Gastroesophageal sphincter (tissue), 4 donors: ENCODE data around the genes HCAR2 and DENR.

DNA sequence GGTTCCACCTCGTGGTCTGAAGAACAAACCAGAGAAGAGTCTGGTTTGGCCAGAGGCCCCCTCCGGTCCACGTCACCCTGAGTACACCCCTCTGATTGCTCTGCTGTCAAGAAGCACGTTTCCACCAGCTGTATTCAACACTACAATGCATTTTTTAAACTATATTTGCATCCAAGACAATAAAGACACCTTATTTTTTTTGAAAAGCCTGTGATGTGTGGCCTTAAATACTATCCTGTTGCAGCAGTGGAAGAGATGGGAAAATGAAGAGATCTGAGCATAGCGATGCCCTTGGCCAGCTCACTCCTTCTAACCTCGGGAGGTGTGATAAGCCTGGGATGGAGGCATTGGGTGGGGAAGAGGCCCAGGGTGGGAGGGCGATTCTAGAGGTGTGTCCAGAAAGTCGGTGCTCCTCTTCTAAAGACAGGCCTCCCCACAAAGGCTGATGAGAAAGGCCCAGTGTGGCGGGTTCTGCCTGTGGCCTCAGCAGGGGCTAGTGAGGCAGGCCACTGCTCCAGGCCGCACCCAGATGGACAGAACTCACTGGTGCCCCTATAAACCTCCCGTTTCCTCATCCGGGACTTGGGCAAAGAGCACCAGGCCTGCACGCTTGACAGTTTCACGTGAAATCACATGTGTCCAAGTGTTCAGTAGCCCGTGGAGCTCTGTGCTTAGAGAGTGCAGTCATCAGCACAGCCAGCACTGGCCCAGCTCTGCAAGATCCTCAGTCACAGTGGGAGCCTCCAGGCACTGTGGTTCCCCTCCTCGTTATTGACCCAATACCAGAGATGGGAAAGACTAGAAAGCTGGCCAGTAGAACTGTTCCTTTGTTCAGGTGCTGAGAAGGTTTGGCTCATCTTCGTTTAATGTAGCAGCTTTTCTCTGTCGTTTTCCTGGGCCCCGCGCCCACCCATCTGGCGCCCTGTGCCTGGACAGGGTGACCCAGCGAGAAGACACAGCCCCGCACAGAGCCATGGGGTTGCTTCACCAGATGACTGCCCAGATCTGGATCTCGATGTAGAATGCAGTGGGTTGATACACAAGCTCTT, 26.6 kb downstream of the IL31 start:
- PRO-cap = unidirectional peak, plus-strand start at position 236 of the sequence
- RAMPAGE, long total RNA, 4 experiments = no peak in any of the 4 experiments

GRCh38 chr12:122226973-122227824, 1.3 kb upstream of the DIABLO start:
- PRO-cap = no peak
- RAMPAGE, long total RNA, 4 experiments = no peak in any of the 4 experiments

GRCh38 chr12:122279277-122279691, 13.0 kb upstream of the VPS33A start:
- PRO-cap = no peak
- RAMPAGE, long total RNA, 4 experiments = no peak in any of the 4 experiments

- PRO-cap = no peak
- RAMPAGE, long total RNA, 4 experiments = no peak in any of the 4 experiments
Measured at GRCh38 chr12:122389552-122389814, 33.0 kb downstream of the CLIP1 start.

DNA sequence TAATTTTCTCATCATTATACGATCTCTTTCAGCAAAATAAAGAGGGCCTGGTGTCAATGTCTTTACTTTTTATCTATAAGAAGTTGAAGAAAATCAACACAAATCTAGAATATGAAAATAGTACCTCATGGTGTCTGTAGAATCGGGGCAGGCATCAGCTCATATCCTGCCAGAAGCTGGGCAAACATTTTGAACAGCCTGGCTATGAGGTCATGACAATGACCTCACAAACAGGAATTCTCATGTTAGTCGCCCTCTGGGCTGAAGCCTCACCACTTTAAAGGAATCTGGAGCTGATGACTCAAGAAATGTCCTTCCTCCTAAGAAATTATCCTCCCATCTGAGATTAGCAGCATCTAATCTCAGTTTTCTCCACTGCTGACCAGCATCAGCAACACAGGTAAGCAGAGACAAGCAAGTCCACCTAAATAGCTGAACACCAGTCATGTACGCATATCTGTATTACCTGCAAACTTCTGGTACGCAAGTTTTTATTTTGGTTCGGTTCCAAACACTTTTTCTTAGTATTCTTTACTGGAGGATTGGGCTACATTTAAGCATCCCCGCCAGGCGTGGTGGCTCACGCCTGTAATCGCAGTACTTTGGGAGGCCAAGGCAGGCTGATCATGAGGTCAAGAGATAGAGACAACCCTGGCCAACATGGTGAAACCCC, 27.1 kb downstream of the CLIP1 start:
- PRO-cap = no peak
- RAMPAGE, long total RNA, 4 experiments = no peak in any of the 4 experiments

DNA sequence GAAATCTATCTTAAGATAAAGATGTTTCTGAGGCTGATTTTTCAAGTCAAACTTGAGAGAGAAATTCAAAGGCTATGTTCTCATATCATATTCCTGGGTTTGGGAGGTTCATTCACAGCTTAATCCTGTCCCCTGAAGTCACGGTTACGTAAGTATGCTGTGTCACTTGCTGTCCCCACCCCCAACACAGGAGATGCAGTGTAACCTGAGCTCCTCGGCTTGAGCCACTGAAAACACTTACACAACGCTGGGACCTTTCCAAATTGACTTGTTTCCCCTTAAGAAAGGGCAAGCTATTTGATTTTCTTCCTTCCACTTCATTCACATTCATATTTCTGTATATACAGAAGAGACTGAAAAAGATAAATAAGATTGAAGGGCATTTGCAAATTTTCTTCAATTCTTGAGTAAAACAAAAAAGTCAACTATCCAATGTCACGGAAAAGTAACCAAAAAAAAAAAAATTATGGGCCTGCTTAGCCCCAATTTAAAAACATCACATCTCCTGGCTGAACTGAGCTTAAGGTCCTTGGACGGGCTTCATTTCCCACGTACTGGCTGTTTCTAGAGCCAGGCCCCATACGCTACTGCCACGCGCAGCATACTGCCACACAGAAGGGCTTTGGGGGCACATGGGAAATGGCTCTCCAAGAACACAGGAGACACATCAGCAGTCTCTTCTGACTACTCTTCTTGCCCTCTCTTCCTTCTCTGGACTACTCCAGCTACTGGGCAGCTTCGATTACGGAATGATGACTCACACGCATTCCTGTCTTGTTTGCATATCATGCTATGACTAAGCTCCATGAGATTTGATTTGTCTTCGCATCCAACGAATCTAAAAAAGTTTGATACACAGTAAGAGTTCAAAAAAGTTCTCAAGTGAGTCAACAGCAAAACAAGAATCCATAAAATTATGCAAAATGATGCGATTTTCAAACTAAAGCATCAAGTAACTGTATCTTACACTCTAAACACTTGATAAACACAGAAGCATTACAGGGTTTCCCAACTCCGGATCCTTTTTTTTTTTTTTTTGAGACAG, 22.3 kb downstream of the CLIP1 start:
- PRO-cap = unidirectional peak, minus-strand start at position 101 of the sequence; unidirectional peak, minus-strand start at position 713 of the sequence
- RAMPAGE, long total RNA, 4 experiments = no peak in any of the 4 experiments

DNA sequence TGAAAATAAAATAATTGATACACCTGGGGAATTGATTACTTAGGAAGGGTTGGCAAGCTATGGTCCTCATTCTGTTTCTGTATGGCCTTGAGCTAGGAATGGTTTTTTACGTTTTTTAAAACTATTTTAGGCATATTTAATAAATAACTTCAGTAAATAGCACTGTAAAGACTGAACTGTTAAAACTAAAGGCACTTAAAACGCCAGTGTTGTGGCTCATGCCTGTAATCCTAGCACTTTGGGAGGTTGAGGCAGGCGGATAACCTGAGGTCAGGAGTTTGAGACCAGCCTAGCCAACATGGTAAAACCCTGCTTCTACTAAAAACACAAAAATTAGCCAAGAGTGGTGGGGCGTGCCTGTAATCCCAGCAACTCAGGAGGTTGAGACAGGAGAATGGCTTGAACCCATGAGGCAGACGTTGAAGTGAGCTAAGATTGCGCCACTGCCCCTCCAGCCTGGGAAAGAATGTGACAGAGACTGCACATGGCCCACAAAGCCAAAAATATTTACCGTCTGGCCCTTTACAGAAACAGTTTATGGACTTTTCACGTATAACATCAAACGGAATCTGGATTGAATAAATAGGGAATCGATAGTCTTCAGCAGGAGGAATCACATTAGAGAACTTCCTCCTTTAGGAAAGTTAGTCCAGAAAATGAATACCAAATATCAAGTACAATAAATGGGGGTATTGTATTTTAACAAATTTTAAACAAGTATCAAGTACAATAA, 3.5 kb downstream of the RSRC2 start:
- PRO-cap = no peak
- RAMPAGE, long total RNA, 4 experiments = no peak in any of the 4 experiments

GRCh38 chr12:122602960-122603369, 75.9 kb downstream of the KNTC1 start:
- PRO-cap = no peak
- RAMPAGE, long total RNA, 4 experiments = no peak in any of the 4 experiments

- PRO-cap = no peak
- RAMPAGE, long total RNA, 4 experiments = no peak in any of the 4 experiments
Measured at GRCh38 chr12:122659578-122660033, 43.6 kb downstream of the HCAR2 start.

- PRO-cap = no peak
- RAMPAGE, long total RNA, 4 experiments = no peak in any of the 4 experiments
Measured at GRCh38 chr12:122702761-122703750, at the start of gene HCAR2. Gene HCAR2, minus strand, starts transcription at chr12:122703357.

DNA sequence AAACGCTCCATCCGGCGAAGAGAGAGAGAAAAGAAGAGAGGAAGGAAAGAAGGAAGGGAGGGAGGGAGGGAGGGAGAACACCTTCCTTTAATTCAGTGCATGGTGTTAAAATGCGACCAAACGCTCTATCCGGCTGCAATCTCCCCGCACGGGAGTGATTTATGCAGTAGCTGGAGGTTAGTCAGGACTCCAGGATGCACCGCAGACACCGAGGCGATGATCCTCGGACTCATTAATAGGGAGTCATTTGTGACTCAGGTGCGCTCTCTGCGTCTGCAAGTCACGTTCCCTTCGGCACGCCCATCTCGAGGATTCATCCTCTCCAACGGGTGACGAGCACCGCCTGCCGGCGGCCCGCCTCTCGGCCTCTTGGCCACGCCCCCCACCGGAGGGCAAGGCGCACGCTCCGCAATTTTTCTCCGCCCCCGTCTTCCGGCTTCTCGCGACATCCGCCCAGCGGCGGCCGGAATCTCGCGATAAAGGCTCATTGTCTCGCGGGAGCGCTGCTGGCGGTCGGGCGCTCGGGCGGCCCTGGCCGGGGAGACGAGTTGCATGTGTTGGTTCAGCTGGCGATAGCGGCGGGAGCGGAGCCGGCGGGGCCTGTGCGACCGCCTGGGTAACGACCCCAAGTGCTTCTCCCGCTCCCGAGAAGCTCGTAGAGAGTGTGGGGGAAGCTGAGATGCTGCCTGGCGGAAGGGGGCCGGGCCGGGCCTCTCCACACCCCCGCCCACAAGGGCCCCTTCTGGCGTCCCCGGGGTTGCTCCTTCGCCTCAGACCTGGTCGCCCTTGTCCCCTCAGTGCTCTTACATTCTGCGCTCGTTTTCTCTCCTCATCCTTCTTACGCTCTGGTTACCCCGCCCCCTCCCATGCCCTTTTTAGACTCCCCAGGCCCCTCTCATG, at the start of gene DENR:
Gene DENR, plus strand, starts transcription at position 490 of the 900 bp plus-strand sequence.
- PRO-cap = bidirectional peak, plus-strand start at position 490 of the sequence, minus-strand start at position 207 of the sequence
- RAMPAGE, long total RNA, 4 experiments = start-site peak on the plus strand in 4 of 4 experiments, centred at positions 522 to 536 of the sequence, 116 to 1,900 reads per replicate

DNA sequence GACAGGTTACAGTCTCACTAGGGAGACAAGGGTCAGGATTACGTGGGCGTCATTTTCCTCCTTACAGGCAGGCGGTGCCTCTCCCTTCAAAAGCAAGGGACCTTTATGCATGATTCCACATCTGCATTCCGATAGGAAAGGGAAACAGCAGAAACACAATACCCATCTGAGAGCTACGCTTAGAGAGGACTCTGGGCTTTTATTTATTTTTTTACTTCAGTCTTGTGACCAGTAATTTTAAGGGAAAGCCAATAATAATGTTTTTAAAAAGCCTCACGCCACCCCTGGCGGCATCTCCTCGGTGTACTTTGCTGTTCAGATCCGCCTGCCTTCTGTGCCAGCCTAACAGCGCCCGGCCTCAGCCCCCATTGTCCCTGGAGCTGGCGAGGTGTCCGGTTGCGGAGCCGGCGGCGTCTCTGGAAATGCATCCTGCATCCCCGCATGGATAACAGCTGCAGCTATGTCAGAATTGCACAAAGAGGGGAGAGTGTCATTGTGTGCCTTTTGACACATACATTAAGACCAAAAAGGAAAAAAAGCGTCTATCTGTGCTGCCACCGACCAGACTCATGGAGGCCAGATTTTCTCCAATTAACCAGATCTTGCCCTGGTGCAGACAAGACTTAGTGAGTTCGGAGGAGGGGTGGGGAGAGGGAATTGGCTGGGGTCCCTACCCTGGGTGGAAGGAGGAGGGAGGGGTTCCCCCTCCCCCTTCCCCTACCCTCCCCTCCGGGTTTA, 707 bp upstream of the HIP1R start:
- PRO-cap = unidirectional peak, plus-strand start at position 118 of the sequence; unidirectional peak, plus-strand start at position 368 of the sequence
- RAMPAGE, long total RNA, 4 experiments = no peak in any of the 4 experiments

GRCh38 chr12:122851835-122852303, 16.6 kb downstream of the HIP1R start:
- PRO-cap = unidirectional peak, minus-strand start at chr12:122851989
- RAMPAGE, long total RNA, 4 experiments = no peak in any of the 4 experiments

DNA sequence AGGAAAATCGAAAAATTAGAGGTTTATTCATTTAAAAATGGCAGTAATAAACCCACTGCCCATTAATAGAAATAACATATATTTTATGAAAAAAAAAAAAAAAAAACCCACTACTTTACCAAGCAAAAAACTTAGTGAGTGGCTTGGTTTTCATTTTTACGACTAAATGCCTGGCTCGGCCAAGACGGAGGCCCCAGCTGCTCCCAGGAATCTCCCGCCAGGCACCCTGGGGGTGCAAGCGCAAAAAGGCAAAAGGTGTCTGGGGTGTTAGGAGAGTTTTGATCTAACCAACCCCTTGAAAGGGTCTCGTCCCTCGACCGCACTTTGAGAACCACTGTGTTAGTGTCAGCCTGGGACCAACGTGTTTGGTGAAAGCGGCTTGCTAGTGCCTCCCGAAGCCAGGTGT, 19.0 kb downstream of the HIP1R start:
- PRO-cap = no peak
- RAMPAGE, long total RNA, 4 experiments = no peak in any of the 4 experiments

DNA sequence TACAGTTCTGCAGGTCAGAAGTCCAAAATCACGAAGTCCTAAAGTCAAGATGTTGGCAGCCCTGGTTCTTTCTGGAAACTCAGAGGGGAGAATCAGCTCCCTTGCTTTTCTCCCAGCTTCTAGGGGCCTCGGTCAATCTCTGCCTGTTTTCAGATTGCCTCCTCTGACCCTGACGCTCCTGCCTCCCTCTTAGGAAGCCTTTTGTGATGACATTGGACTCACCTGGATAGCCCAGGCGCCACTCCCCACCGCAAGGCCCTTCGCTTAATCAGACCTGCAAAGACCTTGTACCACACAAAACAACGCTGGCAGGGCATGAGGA, 7.6 kb upstream of the VPS37B start:
- PRO-cap = no peak
- RAMPAGE, long total RNA, 4 experiments = no peak in any of the 4 experiments

DNA sequence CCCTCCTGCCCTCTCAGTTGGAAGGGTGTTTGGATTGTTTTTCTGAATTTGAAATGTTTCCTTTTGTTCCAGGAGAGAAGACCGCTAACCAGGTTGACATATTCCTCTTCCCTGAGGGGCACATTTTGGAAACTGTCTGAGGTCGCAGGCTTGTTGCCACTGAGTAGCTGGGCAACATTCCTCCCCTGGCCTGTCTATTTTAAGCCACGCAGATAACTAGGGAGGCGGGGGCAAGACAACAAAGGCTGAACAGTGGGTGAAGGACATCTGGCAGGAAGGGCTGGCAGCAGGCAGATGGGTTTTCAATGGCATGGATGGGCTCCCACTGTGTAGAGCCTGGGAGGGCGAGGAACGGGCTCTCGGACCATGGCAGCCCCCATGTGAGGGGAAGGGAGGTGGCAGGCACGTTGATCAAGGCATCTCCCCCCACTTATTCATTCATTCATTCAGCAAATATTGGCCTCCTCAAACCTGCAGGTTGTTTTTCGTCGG, 14.0 kb upstream of the VPS37B start:
- PRO-cap = no peak
- RAMPAGE, long total RNA, 4 experiments = no peak in any of the 4 experiments

GRCh38 chr12:122969646-122970198, 3.5 kb upstream of the ABCB9 start:
- PRO-cap = no peak
- RAMPAGE, long total RNA, 4 experiments = no peak in any of the 4 experiments

DNA sequence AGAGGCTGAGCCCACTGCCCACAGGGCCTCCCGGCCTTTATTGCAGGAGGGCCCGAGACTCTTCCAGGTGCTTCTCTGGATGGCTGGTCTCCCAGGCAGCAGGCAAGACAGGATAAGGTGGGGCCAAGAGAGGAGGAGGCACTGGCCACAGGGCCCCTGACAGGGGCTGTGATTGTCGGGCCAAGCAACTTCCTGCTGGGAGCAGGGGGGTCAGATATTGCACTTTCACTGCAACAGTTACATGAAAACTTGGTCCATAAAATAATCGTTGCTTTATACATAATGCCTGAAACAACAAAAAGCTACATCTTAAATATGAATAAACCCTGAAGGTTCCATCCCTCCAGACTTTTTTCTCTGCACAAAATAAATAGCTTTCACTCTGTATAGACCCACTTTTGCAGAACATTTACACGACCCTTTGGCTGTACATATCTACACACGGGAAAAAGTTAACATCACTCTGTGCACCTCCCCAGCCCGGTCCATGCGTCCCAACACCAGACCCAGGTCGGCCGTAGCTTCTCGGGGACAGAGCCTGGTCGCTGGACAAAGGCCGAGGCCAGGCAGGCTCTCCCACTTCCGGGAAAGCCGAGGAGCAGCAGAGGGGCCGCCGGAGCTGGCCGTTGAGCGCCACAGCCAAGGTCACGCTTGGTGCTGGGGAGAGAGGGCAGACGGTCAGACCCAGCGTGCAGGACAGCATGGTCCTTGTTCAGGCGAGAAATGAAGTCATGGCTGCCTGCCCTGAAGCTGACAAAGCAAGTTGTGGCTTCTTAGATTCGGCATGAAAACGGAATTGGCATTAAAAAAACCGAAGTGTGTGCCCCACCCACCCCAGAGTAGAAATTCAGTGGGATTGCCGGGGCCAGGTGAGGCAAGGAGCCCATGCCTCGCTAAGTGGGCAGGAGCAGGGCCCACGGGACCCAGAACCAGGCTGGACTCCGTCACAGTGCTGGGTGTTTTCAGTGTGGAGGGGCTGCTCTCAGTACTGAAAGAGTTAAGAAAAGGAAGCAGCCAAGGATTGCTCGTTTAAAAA, 4.0 kb downstream of the ARL6IP4 start:
- PRO-cap = no peak
- RAMPAGE, long total RNA, 4 experiments = no peak in any of the 4 experiments

GRCh38 chr12:123075460-123076464, 75.1 kb downstream of the PITPNM2 start:
- PRO-cap = unidirectional peak, plus-strand start at chr12:123075765
- RAMPAGE, long total RNA, 4 experiments = no peak in any of the 4 experiments

DNA sequence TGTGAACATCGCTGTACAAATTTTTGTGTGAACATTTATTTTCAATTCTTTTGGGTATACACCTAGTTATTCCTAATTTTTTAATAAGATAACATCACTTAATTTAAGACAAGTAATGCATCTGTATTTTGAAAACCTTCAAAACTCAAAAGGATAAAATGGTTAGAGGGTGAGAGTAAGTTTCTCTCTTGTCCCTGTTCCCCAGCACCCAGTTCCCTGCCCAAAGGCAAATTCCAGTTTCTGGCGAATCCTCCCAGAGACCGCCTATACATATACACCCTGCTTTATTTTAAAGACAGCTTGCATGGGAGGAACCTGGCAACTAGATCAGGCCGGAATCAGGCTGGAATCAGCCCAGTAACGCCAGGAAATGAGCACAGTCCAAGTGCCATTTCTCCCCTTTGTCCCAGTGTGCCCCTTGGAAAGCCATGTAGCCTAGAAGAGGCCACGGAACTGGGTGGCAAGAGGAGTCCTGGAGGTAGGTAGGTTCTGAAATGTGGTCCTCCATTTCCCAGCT, 36.7 kb downstream of the PITPNM2 start:
- PRO-cap = no peak
- RAMPAGE, long total RNA, 4 experiments = no peak in any of the 4 experiments